Thoracic aorta endothelial cell (primary cell): Measurements from ENCODE around the gene MYH14.

DNA sequence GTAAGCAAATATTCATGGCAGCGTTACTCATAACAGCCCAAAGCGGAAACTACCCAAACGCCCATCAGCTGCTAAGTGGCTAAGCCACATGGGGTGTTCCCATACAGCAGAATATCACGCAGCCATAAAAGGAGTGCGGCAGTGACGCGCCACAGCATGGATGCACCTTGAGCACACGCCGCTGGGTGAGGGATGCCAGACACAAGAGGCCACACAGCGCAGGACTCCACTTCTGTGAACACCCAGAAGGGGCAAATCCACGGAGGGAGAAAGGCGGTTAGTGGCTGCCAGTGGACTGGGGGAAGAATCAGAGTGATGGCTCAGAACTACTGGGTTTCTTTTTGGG is 19.6 kb downstream of the VRK3 start:
- CAGE, long polyA plus RNA, result no peak

DNA sequence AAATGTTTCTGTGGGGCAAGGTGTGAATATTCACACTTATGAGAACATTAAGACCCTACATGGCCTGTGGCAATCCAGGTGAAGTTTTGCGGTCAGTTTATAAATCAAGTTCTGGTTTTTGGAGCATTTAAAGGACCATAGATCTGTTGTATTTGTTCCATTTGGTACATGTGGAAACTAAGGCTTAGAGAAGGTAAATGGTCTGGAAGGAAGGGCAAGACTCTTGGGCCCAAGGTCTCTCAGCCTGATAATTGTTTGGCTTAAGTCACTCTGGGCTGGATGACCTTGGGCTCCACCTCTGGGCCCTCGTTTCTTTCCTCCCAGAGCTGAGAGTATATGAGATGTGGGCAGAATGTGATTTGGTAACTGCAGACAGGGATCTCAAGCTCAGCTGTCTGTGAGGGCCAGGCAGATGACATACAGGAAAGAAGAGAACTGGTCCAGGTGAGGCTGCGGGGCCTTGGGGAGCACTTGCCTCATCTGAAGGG is 1.4 kb downstream of the ZNF473 start:
- CAGE, long polyA plus RNA, result no peak

DNA sequence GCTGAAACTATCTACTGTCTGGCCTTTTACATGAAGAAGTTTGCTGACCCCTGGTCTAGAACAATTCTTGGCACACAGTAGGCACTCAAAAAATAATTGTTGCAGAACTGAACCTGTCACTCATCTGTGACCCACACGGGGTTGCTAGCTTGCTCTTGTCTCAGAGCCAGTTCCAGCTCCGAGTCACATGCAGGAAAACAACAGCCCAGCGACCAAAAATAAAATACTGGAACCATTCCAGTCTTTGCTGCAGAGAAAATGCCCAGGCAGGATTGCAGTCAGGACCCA is 4.8 kb upstream of the MYH14 start:
- CAGE, long polyA plus RNA, result no peak

DNA sequence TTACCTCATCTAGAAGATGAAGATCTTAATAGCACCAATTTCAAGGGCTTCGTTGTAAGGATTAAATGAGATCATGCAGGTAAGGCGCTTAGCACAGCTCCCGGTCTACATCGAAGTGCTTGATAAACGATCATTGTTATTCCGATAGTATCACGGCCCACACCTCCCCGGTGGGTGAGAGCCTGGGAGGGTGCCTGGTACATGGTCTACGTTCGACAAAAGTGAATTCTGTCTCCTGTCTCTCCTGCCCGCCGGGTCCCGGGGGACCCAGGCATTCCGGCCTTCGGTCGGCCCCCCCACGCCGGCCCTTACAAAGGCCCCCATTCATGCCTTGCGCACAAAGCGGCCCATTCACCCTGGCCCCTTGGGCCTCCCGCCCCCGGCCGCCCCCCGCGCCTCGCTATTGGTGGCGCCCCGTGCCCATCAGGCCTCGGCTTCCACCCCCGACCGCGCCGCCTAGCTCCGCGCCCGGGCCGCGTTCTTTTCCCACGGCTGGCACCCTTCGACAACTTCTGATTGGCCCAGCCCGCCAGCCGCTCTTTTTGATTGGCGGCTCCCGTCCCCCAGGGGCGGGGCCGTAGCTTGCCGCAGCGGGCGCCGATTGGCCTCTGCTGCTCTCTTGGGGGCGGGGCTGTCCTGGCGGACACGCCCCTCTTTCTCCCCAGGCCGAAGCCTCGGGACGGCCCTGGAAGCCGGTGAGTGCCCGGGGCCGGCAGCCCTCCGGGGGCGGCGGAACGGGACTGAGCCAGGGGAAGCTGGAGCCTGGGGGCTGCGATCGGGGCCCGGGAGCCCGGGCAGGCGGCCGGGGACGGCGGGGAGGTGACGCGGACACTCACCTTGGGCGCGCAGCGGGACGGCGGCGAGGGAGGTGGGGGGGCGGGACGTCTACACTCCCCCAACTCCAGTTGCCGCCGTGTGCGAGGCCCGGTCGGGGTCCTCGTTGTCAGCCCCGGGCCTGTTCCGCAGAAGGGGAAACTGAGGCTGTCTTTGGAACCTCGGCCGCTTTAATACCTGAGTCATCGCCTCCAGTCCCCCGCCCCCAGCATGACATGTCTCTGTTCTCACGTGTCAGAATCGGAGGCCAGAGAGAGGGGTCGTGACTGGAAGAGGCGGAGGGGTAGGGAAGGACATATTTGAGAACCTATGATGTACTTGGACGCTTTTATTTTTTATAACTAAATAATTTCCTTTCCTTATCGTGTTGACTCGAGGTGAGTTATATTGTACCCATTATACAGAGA is at the start of gene MYH14:
Gene MYH14, plus strand, starts transcription at position 646 of the 1,241 bp plus-strand sequence.
- CAGE, long polyA plus RNA, result no peak

GRCh38 chr19:50272382-50272978 is 56.7 kb downstream of the KCNC3 start:
- CAGE, long polyA plus RNA, result no peak

DNA sequence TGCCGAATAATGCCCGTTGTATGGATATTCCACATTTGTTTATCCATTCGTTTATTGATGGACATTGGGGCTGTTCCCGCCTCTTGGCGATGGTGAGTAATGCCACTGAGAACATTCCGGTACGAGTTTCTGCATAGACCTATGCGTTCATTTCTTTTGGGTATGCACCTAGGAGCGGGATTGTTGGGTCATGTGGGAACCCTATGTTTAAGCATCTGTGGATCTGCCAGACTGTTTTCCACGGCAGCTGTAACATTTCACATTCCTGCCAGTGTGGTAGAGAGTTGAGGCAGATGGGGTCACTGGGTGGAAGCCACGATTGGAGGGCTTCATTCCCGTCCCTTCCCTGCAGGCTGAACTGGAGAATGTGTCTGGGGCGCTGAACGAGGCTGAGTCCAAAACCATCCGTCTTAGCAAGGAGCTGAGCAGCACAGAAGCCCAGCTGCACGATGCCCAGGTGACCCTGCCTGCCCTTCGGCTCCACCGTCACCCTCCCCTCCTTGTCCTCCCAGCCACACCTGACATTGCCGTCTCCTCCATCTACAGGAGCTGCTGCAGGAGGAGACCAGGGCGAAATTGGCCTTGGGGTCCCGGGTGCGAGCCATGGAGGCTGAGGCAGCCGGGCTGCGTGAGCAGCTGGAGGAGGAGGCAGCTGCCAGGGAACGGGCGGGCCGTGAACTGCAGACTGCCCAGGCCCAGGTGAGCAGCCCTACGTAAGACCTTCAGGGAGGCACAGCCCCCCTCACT is 49.3 kb downstream of the KCNC3 start:
- CAGE, long polyA plus RNA, result no peak

DNA sequence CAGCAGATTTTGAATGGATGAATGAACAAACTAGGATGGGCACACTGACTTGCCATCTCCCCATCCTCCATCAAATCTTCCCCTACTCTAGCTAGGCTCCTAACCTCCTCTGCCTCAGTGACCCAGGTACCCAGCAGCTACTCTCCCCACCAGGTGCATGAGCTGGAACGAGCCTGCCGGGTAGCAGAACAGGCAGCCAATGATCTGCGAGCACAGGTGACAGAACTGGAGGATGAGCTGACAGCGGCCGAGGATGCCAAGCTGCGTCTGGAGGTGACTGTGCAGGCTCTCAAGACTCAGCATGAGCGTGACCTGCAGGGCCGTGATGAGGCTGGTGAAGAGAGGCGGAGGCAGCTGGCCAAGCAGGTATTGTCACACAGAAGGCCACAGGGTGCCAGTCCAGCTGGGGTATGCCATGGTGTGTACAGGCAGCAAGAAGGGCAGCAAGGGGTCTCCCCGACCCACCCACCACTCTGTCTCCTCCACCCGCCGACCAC is 39.8 kb downstream of the KCNC3 start:
- CAGE, long polyA plus RNA, result no peak

- CAGE, long polyA plus RNA, result no peak
Measured at GRCh38 chr19:50313946-50314829, 15.0 kb downstream of the KCNC3 start.

DNA sequence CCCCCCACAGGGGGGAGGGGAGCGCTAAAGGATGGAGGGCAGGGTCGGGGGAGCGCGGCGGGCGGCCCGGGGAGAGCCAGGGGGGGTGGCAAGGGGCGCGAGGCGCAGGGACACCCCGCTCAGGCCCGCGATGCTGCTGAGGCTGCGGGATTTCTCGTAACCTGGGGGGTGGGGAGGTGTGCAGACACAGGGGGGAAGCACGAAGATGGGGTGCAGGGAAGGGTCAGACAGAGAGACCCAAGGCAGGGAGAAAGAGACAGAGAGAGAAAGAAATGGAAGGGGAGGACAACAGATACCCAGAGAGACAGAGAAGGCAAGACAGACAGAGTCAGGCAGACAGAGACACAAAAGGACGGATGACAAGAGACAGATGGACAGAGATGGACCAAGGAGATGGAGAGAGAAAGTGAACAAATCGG is 14.3 kb downstream of the KCNC3 start:
- CAGE, long polyA plus RNA, result no peak

DNA sequence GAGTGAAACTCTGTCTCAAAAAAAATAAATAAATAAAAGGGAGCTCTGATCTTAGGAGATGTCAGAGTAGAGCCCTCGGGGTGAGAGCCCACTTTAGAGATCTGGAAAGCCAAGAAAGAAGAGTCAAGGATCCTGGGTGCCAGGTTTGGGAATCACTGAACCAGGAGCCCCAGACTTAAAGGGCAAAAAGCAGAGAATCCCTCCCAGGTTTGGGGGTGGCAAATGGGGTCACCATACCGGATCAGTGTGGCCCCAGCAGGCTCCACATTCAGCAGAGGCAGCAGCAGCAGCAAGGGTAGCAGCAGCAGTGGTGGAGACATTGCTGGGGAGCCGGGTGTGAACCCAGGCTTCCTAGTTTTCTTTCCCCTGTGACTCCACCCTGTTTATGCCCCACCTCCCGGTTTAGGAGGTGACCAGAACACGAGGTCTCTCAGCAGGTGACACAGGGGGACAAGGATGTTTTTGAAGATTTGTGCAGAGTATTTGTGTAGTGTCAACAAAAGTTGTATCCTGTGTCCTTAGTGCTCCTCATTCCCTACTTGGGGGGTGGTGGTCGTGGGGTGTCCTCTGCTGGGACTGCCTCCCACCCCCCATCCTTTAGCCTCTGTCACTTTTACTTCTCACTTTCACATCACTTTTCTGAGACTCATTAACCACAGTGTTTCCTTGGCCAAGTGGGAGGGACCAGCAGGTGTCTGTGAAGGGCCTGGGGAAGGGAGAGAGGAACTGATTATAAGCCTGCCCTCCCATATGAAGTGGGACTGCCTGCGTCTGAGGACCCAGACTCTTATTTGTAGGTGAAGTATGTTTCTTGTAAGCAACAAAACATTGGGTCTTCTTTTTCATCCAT is 15.5 kb upstream of the KCNC3 start:
- CAGE, long polyA plus RNA, result no peak

- CAGE, long polyA plus RNA, result no peak
Measured at GRCh38 chr19:50368537-50369667, 3.5 kb upstream of the NAPSA start.

DNA sequence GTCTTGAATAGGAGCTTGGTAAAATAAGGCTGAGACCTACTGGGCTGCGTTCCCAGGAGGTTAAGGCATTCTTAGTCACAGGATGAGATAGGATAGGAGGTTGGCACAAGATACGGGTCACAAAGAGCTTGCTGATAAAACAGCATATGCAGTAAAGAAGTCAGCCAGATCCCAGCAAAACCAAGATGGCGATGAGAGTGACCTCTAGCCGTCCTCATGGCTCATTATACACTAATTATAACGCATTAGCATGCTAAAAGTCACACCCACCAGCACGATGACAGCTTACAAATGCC is 1.7 kb upstream of the NR1H2 start:
- CAGE, long polyA plus RNA, result no peak

- CAGE, long polyA plus RNA, result no peak
Measured at GRCh38 chr19:50499964-50501103, 10.7 kb downstream of the JOSD2 start.

DNA sequence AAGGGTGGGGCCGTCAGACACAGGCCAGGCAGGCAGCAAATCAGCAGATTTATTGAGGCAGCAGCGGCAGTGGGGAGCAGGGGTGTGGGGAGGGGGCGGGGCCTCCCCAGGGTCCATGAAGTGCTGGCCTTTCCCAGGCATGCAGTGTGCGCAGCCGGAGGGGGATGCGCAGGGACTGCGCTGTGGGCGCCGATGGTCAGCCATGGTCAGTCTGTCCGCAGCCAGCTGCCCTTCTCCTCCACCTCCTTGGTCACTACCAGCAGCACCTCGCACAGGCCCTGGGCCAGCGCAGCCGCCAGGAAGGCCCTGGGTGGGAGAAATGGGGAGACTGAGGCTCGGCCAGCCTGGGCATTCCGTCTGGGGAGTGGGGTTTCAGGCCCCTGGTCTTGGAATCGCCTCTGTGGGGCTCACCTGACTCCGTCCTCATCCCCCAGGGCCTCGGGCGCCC is 5.0 kb downstream of the JOSD2 start:
- CAGE, long polyA plus RNA, result no peak

DNA sequence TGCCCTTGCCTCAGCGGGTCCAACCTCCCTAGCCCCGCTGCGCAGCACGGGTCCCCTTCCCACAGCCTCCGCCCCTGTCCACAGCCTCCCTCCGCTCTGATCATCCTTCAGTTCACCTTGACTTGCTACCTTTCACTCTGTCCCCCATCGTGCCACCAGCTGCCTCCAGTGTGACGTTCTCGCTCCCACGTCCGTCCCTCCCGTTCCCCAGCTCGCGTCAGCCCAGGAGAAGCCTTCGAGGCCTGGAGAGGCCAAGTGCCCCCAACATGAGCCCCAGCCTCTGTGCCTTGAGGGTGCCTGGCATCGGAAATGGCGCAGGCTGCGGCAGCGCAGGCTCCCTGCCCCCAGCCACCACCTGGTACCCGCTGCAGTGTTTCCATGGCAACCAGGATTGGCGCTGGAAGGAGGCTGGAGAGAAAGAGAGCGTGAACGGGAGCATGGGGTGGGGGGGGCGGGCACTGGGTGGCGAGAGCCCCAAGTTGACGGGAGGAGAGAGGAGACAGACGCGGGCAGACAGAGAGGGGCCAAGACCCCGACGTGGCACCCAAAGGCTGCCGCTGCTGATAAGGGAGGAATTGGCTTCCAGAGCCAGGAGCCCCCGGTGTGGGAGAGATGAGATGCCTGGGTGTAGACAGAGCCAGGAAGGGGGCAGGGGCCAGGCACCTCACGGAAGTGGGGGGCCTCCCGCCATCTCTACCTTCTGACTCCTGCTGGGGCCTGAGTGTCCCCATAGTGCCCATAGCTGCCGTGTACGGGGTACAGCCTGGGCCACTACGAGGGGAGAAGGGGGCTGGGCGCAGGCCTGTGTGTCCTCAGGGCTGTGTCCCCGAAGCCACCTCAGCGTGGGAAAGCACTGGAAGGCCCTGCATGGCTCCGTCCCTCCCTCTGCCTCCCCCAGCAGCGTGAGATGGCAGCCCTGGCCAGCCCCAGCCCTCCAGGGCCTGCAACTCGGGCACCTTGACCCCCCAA is 933 bp upstream of the ASPDH start:
- CAGE, long polyA plus RNA, result no peak

DNA sequence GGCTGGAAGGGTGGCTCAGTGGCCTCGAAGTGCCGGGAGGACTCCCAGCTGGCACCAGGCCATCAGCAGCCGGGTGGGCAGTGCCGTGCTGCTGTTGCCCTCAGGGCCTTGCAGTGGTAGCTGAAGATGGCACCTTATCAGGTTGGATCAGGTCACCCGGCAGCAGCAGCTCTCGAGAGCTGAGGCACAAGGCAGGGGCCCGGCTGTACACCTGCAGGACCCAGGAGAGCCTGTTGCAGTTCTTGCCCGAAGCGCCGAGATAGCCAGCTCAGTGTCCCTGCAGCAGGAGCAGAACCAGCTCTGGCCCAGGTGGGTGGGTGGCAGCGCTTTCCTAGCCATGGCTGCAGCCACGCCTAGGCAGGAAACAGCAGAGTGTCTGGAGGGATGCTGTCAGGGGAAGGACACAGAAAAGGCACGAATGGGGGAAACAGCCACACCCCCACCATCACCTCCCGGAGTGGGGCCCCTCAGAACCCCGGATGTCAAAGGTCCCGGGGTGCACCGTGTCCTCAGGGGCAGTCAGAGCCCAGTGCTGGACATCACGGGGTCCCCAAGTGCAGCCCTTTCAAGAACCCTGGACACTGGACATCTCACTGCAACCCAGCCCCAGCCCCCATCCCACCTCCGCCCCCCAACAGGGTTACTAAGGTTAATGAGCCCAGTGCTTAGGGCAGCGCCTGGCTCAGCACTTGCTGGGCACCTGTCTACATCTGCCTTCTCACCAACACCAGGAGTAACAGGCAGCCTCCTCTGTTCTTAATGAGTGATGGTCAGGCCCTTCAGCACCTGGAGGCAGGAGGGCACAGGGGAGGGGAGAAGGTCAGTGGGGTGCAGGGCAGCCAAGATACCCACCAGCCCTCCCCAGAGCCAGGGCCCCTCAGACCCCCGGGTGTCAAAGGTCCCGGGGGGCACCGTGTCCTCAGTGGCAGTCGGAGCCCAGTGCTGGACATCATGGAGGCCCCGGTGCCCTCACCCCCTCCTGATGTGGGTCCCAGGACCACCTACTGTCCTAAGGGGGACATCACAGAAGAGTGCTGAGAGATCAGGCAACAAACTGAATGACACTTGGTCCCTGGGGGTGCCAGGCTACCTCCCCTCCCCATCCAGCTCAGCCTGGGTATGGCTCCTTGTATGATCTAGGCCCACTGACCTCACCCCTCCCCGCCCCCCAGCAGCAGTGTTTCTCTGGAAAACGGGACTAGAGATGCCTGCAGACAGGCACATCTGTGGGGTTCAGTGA is 8.8 kb downstream of the ACP4 start:
- CAGE, long polyA plus RNA, result no peak

DNA sequence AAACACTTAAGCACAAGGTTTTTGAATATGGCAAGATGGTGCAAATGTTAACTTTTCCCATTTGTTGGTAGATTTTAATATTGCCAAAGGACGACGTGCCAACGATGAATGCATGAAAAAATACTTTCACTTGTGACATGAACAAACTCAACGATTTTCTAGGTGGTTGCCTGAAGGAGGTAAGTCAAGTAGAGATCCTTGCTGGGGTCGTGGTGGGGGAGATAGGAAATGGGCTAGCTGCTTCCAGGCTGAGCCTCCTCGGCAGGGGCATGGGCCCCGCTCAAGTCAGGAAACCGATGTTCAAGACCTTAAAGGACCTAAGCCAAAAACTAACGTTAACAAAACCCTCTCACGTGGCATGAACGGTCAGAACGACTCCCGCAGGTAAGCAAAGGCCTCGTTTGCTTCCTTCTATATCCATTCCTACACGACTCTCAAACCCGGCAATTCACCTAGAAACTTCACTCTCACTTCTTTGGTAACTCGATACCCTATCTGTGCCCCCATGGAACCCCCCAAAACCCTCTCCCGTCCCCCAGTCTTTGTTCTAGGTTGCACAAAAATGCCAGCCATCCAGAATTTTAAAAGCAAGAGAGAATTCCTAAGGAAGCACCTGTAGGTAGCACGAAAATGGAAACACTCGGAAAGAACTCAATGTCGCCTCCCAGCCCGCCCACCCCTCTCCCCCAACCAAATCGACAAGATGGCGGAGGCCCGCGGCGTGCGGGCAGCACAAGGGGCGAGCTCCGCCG is 13.5 kb downstream of the ACP4 start:
- CAGE, long polyA plus RNA, result no peak

GRCh38 chr19:50877207-50877892 is 4.1 kb downstream of the KLK2 start:
- CAGE, long polyA plus RNA, result no peak

DNA sequence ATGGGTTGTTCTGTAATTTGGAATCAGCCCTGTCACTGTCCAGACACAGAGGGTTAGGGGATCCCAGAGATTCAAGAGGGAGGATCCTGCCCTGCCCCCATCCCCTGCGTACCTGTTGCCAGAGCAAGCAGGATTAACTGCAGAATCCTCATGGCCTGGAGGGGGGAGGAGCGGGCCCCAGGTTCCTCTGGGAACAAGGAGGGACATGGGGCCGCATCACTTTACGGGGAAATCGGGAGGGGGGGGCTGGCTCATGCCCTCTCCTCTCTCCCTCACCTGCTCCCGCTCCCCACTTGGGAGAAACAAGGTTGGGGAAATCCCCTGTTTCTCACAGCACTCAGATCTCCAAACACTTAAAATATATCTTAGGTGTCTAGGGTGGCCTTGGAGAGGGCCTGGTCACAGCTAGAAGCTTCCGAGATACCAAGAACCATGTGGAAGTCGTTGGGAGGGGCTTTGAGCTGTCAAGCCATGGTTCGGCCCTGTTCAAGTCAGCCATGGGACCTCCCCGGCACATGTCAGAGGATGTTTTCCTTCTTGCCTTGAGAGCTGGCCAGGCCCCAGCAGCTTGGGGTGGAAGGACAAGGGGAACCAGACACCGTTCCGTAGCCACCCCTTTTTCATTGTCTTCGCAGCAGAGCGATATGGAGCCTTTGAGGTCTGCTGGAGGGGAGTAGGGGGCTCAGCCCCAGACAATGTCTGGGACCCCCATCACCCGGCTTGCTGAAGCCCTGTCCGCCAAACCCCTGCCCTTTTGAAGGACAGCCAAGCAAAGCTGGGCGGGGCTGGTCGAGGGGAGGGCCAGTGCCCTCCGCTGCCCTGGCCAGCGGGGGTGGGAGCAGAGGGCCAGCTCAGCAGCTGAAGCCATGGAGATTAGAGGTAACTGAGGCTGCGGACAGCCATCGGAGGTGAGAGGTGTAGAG is 675 bp downstream of the KLK11 start:
- CAGE, long polyA plus RNA, result no peak

GRCh38 chr19:51138417-51139001 is 3.6 kb upstream of the SIGLEC7 start:
- CAGE, long polyA plus RNA, result no peak